ENCODE measurements around the genes RBMX, ATP11C, CXorf66, SPANXN1, CXorf51B, CXorf51A and FMR1NB.

GRCh38 chrX:136767065-136768055 is 13.4 kb downstream of the ARHGEF6 start:
- PRO-cap: bidirectional peak, plus-strand start at chrX:136767508, minus-strand start at chrX:136767343; bidirectional peak, plus-strand start at chrX:136767893, minus-strand start at chrX:136767815

- PRO-cap: bidirectional peak, plus-strand start at chrX:136880303, minus-strand start at chrX:136880083; bidirectional peak, plus-strand start at chrX:136880884, minus-strand start at chrX:136880722
Measured at GRCh38 chrX:136879709-136880831, at the start of gene RBMX. RBMX (minus strand) TSS chrX:136880725.

DNA sequence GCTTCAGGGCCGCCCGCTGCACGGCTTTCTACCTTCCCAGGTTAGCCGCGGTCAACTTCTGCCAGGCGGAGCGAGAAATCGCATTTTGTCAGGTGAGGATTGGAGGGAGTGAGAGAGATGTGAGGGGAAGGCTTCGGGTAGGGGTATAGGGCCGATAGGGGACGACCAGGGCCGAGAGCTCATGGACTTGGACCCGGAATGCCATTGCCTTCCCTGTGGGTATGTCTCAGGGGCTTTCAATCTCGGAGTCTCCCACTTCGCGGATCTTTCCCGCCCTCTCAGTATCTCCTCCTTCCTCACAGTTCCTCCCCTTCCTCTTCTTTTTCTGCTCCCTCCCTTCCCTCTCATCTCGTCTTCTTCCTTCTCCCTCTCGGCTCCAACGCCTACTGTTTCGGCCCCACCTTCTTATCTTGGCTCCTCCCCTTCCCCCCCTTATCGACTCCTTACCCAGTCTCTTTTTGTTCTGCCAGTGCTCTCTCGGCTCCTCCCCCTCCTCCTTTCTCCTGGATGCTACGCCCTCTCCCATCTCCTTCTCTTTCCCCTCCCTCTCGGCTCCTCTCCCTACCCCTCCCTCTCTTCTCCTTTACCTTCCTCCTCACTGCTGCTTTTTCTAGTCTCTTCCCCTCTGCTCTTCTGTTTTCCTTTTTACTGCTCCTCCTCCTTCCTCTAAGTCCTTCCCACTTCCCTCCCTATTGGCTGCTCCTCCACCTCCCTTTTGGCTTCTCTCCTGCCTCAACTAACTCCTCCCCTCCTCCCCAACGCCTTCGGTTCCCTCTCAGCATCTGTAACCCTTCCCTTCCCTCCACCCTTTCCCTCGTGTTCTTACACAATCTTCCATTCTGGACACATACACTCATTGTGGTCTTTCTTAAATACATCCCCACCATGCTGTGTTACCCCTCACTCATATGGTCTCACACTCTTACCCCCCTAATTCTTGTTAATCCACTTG is 29.4 kb upstream of the RBMX start:
- PRO-cap: no peak

DNA sequence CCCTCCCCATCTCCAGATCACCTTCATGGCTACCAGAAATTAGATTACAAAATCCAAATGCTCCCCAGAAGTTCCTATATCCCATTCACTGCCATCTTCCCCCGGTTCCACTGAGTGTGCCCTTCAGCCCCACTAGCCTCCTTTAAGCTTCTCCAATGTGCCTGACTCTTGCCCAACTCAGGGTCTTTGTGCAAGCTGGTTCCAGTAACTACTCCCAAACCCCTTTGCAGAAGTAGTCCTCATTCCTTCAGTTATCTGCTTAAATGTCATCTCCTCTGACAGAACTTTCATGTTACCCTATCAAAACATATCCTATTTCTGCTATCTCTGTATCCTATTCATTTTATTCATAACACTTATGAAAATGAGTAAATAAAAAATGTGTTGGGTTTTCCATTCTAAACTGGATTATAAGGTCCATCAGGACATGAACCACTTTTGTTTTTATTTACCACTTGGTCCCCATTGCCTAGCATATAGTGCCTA is 24.8 kb downstream of the ATP11C start:
- PRO-cap: no peak

GRCh38 chrX:139932933-139933359 is at the start of gene ATP11C:
ATP11C (minus strand) TSS chrX:139933053.
- PRO-cap: bidirectional peak, plus-strand start at chrX:139933181, minus-strand start at chrX:139933027

- PRO-cap: no peak
Measured at GRCh38 chrX:139965247-139965657, at the start of gene CXorf66. CXorf66 (minus strand) TSS chrX:139965521.

DNA sequence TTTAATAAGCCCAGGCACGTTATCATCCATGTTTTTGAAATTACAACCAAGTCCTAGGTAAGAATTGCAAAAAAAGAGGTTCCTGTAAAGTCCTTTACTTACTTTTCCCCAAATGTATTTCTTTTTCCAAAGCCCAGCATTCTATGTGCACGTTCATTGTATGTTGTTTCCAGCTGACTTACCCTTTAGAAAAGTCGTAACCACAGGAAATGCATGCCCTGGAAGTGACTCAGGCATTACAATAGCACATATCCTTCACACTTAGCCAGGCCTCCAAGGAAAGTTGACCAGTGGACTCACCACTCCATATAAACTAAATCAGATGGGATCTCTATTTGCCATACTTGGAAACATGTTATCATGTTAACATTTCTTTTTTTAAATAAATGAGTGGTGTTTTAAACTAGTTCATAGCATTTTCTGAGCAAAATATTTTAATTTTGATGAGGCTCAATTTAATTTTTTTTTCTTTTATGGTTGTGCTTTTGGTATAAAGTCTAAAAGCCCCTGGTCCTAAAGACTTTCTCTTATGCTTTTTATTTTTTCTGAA is 183.7 kb downstream of the ENSG00000230707 start:
- PRO-cap: no peak

DNA sequence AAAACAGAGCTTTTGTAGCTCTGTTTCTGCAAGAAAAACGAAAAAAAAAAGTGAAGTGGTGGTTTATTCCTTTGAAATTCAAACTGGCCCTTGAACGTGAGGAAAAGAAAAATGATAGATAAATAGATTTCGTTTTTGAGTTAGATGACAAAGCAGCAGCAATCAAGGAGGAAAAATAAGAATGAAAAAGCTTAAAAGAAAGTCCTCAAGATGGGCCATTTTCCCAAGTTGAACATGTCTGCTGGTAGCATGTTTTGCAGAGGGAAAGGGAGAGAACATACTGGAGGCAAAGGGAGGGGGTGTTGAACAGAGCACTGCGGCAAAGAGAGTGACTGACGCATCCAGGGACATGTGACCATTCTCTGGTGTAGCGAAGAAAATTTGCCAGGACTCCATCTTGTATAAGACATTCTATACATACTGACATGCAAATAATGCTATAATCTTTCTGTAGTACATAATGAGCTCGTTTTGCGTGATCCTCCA is 205.8 kb upstream of the SOX3 start:
- PRO-cap: no peak

- PRO-cap: no peak
Measured at GRCh38 chrX:141117928-141118200, 59.1 kb downstream of the LDOC1 start.

- PRO-cap: no peak
Measured at GRCh38 chrX:142201552-142202058, 3.5 kb downstream of the MAGEC2 start.

DNA sequence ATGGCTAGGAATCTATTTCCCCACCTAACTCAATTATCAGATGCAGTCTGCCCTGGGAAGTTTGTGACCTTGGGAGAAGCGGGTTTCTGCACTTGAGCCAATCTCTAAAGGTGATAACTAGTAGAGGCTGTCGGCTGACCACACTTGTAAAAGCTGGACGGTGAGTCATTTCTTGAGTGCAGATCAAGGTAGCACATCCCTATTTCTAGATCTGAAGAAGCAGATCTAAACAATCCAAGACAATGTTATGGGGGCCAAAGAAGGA is 285.5 kb upstream of the MAGEC2 start:
- PRO-cap: no peak

- PRO-cap: unidirectional peak, plus-strand start at chrX:143432965
Measured at GRCh38 chrX:143432832-143433244, 84.4 kb downstream of the SPANXN3 start.

DNA sequence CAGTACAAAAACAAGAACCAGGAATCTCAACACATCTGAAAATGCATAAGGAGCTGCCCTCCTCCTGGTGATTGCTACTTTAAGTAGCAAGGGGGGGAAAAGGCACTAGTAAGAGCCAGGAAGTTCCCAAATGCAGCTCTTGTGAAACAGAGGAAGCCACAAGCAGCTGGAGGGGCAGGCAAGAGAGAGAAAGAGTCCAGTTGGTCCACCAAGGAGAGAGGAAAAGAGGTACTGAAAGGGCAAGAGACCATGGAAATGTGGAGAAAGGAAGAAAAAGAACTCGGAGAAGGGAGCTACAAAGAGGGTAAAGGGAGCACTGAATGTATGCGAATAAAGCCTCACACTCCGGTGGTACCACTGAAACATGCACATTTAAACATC is 2.9 kb downstream of the SLITRK4 start:
- PRO-cap: no peak

DNA sequence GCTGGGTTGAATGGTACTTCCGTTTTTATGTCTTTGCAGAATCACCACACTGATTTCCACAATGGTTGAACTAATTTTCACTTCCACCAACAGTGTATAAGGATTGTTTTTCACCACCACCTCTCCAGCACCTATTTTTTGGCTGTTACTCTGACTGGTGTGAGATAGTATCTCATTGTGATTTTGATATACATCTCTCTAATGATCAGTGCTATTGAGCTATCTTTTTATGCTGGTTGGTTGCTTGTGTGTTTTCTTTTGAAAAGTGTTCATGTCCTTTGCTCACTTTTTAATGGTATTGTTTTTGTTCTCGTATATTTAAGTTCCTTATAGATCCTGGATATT is 584.4 kb upstream of the SPANXN1 start:
- PRO-cap: no peak

DNA sequence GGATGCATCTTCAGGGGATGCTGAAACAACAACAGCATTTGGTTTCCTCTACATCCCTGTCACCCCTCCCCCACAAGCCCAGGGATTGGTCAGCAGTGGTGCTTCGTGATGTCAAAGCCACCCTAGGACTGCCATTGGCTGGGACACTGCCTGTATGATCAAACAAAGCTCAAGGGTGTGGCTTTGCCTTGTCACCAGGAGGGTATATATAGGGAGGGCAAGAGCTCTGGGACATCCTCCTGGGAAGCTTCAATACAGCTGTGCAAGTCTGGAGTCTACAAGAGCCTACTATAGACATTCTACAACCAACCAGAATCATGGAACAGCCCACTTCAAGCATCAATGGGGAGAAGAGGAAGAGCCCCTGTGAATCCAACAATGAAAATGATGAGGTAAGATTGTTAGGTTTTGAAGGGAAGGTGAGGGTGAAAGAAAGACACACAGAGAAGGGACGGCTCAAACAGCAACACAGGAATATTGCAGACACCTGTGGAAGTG is at the start of gene SPANXN1:
Gene SPANXN1, plus strand, starts transcription at position 234 of the 498 bp plus-strand sequence.
- PRO-cap: no peak

DNA sequence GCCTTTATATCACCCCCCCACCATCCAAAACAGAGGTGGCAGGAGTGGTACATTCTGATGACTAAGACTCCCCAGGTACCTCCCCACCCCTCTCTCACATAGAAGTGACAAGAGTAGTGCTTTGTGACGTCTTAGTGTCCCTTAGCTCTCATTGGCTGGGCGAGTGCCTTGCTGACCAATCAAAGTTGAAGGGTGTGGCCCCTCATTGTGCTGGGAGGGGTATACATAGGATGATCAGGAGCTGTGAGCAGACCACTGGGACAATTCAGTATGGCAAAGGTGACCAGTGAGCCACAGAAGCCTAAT is at the start of gene CXorf51B:
Gene CXorf51B, plus strand, starts transcription at position 250 of the 306 bp plus-strand sequence.
- PRO-cap: no peak

DNA sequence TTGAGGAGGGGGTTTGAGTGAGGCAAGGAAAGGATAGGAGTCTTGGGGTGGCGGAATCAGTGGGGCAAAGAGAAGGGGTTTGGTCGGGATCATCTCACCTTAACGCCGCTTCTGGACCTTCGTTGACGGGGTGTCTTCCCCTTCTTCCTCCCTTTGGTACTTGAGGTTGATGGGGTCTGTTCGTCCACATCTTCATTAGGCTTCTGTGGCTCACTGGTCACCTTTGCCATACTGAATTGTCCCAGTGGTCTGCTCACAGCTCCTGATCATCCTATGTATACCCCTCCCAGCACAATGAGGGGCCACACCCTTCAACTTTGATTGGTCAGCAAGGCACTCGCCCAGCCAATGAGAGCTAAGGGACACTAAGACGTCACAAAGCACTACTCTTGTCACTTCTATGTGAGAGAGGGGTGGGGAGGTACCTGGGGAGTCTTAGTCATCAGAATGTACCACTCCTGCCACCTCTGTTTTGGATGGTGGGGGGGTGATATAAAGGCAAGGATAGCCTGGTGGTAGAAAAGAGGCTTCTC is at the start of gene CXorf51A:
Gene CXorf51A, minus strand, starts transcription at position 251 of the 533 bp plus-strand sequence.
- PRO-cap: no peak

GRCh38 chrX:146877522-146877881 is 63.0 kb upstream of the CXorf51A start:
- PRO-cap: no peak

DNA sequence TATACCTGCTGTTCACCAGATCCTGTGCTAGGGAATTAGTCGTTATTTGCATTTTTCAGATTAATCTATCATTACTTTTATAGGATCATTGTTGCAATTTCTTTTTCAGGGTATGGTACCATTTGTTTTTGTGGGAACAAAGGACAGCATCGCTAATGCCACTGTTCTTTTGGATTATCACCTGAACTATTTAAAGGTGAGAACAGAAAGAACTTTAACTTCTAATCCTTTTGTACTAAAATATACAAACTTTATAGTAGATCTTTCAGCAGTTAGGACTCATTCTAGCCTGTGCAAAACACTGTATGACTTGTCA is 28.7 kb downstream of the FMR1 start:
- PRO-cap: no peak

- PRO-cap: no peak
Measured at GRCh38 chrX:147981074-147981455, at the start of gene FMR1NB. FMR1NB (plus strand) TSS chrX:147981337.

Measured in right cardiac atrium (tissue), 1 donor.